T-cell (primary cell): Measurements from ENCODE around the gene NUDC.

GRCh38 chr1:26696603-26697449 lies 1.0 kb downstream of the ARID1A start:
- PRO-cap, 7 experiments = peak in 7 of 7 experiments; most common plus-strand start chr1:26697115 (in 6); most common minus-strand start chr1:26697194 (in 4)

- PRO-cap, 7 experiments = no peak in any of the 7 experiments
Measured at GRCh38 chr1:26701837-26702374, 6.1 kb downstream of the ARID1A start.

DNA sequence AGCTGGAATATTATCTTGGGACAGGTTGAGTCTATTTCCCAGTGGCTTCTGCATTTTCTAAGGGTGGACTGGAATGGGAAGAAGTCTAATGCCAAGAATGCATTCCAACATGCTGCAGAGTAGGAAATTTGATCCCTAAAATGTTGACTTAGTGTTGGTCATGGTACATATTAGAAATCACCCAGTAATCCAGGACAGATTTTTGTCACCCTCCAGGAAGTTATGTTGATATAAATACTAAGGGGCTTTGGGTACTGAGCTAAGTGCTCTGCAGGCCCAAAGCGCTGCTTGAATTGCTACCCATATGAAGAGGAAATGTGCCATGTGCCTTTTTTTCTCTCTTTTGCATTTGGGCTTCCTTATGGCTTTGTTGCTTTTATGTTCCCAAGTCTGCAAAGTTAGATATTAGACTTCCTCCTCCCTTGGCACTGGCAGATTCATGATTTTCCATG lies 10.0 kb downstream of the ARID1A start:
- PRO-cap, 7 experiments = no peak in any of the 7 experiments

- PRO-cap, 7 experiments = no peak in any of the 7 experiments
Measured at GRCh38 chr1:26797450-26798223, 9.9 kb downstream of the PIGV start.

GRCh38 chr1:26824538-26824986 lies 1.9 kb upstream of the ZDHHC18 start:
- PRO-cap, 7 experiments = no peak in any of the 7 experiments

- PRO-cap, 7 experiments = no peak in any of the 7 experiments
Measured at GRCh38 chr1:26834688-26835376, 8.3 kb downstream of the ZDHHC18 start.

- PRO-cap, 7 experiments = no peak in any of the 7 experiments
Measured at GRCh38 chr1:26847766-26848324, 15.1 kb upstream of the SFN start.

GRCh38 chr1:26889289-26889488 lies 894 bp downstream of the GPN2 start:
- PRO-cap, 7 experiments = no peak in any of the 7 experiments

DNA sequence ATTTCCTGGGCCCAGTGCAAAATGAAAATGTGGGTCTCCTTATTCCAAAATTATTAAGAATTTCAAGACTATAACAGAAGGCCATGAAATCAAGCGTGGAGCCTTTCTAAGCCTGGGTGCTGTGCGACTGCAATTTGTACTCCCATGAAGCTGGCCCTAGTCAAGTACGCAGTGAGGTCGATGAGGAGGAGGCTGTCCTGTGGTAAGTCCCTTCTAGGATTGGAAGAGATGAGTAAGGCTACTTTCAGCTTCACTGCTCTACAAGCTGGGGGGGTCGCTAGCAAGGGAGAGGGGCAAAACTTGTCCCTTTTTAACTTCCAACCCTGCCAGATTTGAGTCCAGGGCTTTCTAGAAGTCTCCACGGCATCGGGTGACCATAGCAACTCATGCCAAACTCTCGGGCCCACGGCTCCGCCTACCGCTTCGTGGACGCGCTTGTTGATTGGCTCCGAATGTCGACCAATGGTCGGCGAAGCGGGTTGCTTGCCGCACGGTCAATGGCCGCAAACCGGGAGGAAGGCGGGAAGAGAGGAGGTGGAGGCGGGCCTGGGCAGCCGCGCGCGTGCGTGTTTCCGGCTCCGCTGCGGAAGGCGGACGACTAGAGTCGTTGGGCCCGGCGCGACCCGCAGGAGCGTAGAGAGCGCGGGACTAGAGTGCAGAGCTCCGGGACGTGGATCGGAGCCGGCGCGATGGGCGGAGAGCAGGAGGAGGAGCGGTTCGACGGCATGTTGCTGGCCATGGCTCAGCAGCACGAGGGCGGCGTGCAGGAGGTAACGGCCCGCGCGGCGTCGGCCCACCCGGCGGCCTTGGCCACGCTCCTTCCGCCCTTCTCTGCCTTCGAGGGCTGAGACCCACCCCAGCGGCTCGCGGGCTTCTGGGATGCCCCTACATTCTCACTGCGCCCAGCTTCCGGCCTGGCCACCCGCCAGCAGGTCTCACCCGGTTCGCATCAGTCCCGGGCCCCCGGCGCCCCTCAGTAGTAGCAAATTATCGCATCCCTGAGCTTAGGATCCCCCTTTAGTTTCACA lies at the start of gene NUDC:
NUDC (plus strand) TSS at position 584 of the 1,028 bp plus-strand sequence.
- PRO-cap, 7 experiments = peak in 7 of 7 experiments; most common plus-strand start position 628 of the sequence (in 4); most common minus-strand start position 372 of the sequence (in 5)

- PRO-cap, 7 experiments = no peak in any of the 7 experiments
Measured at GRCh38 chr1:26991233-26992106, 2.0 kb upstream of the TRNP1 start.

- PRO-cap, 7 experiments = no peak in any of the 7 experiments
Measured at GRCh38 chr1:26994029-26994668, 657 bp downstream of the TRNP1 start.

DNA sequence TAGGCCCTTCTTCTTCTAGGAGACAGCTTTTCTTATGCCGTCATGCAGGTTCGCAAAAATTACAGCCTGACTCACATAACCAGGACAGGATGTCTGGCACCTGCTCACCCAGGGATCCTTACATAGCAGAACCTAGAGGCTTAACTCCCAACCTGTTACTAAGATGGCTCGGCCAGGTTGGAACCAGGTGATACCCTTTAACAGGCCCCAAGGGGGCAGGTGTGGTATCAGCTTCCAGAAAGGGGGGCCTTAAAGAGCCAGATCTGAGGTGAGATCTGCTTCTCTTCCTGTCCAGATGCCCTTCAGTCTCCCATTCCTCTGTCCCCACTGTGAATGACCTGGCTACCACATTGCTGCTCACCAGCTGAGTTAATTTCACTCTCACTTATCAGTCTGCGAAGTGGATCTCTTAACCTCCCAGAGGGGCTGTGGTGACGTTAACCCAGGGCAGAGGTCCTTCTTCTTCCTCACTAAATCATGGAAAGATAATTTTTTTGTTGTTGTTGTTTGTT lies 1.7 kb downstream of the TRNP1 start:
- PRO-cap, 7 experiments = no peak in any of the 7 experiments

- PRO-cap, 7 experiments = no peak in any of the 7 experiments
Measured at GRCh38 chr1:27008123-27008743, 4.4 kb downstream of the TENT5B start.

GRCh38 chr1:27109662-27110243 lies 45.2 kb downstream of the SLC9A1 start:
- PRO-cap, 7 experiments = no peak in any of the 7 experiments

DNA sequence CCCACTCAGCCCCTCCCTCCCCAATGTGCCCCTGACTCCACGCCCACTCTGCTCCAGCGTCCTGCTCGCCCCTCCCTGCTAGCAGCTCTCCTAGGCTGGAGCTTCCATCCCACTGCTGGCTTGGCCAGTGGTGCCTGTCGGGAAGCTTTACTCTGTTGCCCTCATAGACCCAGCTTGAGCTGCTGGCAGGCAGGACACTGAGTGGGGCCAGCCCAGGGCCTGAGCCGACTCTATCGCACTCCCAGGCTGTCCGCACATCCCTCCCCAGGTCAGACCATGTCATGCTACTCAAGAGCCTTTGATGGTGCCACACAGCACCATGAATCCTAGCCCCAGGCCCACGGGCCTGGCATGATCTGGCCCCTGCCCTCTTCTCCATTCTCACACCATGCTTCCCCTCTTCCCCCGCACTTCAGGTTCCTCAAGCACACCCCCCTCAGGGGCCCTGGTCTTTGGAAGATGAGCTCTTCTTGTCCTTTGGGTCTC lies 17.1 kb downstream of the SLC9A1 start:
- PRO-cap, 7 experiments = no peak in any of the 7 experiments

GRCh38 chr1:27154235-27154685 lies 665 bp downstream of the SLC9A1 start:
- PRO-cap, 7 experiments = no peak in any of the 7 experiments

DNA sequence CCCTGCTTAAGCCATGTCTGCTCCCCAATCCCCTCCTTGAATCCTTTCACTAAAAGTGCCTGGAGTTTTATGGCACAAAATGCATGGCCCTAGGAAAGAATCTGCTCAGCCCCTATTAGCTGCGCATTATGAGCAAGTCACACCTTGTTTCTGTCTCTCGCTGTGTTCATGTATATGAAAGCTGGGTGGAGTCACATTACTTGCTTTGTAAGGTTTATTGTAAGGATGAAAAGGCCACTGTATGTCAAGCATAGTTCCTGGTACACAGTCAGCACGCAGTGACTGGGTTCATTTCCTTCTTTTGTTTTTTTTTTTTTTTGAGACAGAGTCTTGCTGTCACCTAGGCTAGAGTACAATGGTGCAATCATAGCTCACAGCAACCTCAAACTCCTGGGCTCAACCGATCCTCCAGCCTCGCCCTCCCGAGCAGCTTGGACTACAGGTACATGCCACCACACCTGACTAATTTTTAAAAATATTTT lies 6.7 kb upstream of the SLC9A1 start:
- PRO-cap, 7 experiments = peak in 1 of 7 experiments; most common plus-strand start position 320 of the sequence (in 1); most common minus-strand start position 152 of the sequence (in 1)

DNA sequence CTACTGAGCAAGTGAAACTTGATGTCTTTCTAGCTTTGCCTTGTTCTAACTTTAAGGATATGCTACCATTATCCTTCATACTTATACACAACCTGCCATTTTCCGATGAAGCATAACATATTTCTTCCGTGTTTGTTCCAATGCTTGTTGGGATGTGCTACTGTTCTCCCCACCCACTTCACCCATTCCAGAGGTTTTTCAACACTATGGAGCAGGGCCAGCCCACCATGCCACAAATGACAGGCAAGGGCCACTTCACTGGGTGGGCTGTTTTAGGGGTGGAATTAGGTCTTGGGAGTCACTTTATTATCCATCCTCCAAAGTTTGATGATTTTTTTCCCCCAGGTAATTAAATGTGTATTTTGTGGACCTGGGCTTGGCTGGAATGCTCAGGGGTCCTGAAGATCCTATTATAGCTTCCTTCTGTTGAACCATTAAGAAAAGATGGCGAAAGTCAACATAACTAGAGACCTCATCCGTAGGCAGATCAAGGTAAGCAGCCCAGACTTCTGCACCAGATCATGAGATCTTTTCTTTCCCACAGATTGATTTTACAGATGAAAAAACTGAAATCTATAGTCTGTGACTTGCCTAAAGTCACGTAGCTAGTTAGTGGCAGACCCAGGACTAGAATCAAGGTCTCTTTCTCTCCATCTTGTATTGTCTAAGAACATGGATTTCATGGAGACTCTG lies 26.3 kb downstream of the WDTC1 start:
- PRO-cap, 7 experiments = no peak in any of the 7 experiments

GRCh38 chr1:27299225-27300266 lies 22.4 kb upstream of the TMEM222 start:
- PRO-cap, 7 experiments = no peak in any of the 7 experiments

- PRO-cap, 7 experiments = no peak in any of the 7 experiments
Measured at GRCh38 chr1:27391144-27391962, 1.1 kb upstream of the GPR3 start.